Mesenchymal stem cell of the bone marrow (primary cell): Measurements from ENCODE around the genes IQCM and PRSS48.

- CAGE, long polyA plus RNA, result no peak
Observed at GRCh38 chr4:147733537-147734531, 1.9 kb downstream of the ARHGAP10 start.

GRCh38 chr4:147846893-147847542, 115.1 kb downstream of the ARHGAP10 start:
- CAGE, long polyA plus RNA, result no peak

GRCh38 chr4:147874688-147875348, 142.9 kb downstream of the ARHGAP10 start:
- CAGE, long polyA plus RNA, result no peak

DNA sequence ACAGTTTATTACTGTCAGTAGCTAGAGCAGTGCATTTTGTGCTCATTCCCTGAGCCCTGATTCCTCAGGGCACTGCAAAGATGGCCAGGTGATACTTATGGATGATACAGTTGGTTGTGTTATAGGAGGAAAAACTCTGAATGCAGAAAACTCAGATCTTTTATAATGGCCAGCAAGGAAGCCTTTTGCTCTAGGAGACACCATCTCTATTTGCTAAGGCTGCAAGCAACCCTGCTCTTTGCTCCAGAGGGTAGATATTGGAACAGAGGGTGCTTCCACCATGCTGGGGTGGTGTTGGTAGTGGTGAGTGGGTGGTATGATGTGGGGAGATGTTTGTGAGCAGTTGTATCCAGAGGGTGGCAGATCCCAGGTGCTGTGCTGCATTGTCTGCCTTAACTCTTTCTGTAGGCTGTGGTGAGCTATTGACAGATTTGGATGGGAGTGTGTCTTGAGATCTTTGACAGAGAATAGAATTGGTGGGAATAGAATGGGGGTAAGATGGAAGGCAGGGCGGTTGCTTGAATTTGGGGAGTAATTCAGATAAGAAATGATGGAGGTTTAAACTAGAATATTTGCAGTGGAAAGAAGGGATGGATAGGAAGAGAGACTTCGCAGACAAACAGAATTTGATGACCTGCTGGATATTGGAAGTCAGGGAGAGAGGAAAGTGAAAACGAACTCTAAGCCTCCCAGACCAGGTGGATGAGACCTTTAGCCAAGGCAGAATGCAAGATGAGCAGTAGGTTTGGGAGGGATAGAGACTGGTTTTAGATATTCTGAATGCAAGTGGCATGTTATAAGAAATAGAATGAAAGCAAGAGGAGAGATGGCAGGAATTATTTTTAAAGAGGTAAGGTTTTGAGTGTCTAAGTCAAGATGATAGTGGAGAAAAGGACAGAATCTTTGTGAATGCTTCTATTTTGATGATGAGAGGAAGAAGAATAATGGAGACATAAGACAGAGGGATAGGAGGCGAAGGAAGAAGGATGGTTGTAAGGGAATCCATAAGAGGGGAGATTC, 194.2 kb downstream of the ARHGAP10 start:
- CAGE, long polyA plus RNA, result no peak

DNA sequence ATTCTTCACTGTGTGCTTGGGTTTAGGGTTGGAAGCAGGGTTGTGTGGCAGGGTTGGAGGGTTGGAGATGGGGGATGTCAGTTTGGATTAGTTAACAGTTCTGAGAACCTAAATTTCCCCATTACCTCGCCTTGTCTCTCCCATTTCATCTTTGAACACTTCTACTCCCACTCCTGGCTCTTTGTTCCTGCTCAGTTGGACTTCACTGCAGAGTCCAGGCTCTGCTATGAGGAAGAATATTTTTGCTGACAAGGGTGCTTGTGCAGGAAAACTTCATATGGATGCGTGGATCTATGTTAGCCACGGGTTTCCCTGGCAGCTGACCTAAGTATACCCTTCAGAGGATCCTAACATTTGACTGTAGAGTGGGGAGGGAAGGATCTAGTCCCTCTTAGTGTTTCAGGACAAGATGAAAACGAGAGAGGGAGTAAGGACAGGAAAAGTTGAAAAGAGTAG, 238.1 kb downstream of the ARHGAP10 start:
- CAGE, long polyA plus RNA, result no peak

GRCh38 chr4:148030453-148031024, 298.7 kb downstream of the ARHGAP10 start:
- CAGE, long polyA plus RNA, result no peak

DNA sequence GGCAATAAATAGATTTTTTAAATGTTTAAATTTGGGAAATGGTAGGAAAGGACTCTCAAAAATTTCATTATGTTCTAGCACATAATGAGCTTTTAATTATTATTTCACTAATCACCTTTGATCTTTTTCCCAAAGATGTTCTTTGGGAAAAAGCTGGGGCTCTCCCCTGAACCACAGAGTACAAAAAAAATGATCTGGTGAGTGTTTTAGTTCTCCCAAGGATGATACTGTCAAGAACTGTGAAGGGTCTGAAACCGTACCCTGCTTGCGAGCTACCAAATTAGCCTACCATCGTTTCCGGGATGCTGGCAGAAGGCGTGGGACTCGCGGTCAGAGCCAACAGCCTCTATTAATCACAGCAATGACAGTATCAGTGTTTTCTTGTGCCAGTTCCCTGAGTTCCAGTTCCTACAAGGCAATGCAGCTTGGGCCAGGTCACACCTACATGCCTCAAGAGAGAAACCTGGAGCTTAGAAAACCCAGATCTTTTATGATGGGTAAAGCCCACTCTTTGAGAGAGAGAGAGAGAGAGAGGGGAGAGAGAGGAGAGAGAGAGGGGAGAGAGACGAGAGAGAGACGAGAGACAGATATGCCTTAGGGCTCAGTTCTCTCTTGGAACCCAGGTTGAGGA, 327.7 kb downstream of the ARHGAP10 start:
- CAGE, long polyA plus RNA, result no peak

- CAGE, long polyA plus RNA, result no peak
Observed at GRCh38 chr4:148166105-148166530, 276.1 kb downstream of the NR3C2 start.

GRCh38 chr4:148335982-148336534, 106.2 kb downstream of the NR3C2 start:
- CAGE, long polyA plus RNA, result no peak

DNA sequence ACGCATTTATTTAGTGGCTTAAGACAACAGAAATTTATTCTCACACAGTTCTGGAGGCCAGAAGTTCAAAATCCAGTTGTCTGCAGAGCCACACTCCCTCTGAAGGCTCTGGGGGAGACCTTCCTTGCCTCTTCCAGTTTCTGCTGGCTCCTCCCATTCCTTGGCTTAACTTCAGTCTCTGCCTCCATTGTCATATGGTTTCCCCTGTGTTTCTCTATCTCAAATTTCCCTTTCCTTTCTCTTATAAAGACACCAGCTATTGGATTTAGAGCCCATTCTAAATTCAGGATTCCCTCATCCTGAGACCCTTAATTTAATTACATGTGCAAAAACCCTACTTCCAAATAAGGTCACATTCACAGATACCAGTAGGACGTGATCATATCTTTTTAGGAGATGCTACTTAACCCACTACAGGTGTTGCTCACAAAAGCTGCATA, 44.3 kb downstream of the NR3C2 start:
- CAGE, long polyA plus RNA, result no peak

GRCh38 chr4:149815542-149816044, at the start of gene IQCM:
TSS of gene IQCM (minus strand) at chr4:149815843.
- CAGE, long polyA plus RNA, result no peak

- CAGE, long polyA plus RNA, result no peak
Observed at GRCh38 chr4:150337847-150338700, 243.9 kb upstream of the MAB21L2 start.

GRCh38 chr4:150575979-150576421, 6.0 kb upstream of the MAB21L2 start:
- CAGE, long polyA plus RNA, result no peak

DNA sequence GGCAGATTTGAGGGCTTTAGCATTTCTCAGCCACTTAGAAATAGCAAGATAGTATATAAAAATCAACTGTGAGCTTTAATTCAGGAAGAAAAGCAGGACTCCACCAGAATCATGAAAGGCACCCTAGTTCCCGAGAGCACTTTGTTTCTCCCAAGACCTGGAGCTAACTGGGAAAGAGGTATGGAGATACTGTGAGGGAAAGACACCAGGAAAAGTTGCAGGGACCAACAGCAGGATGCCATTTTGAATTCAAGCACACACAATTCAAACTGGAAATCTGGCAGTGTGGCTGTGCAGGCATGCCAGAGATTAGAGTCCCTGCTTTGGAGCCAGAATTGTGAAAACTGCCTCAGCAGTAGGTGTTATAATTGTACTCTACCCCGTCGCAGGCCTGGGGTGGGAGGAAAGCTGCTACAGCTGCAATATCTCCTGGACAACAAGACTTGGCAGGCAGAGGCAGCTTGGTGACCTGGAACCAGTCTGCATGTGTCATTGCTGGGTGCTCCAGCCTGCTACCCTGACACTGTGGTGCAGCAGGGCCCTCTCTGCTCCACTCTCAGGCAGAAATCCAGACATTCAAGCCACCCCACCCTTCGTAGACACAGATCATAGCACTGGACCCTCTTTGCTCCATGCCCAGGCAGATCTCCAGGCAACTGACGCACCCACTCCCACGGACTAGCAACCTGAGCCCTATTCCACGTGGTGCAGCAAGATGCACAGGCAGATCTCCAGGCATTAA, 140.8 kb downstream of the LRBA start:
- CAGE, long polyA plus RNA, result no peak

DNA sequence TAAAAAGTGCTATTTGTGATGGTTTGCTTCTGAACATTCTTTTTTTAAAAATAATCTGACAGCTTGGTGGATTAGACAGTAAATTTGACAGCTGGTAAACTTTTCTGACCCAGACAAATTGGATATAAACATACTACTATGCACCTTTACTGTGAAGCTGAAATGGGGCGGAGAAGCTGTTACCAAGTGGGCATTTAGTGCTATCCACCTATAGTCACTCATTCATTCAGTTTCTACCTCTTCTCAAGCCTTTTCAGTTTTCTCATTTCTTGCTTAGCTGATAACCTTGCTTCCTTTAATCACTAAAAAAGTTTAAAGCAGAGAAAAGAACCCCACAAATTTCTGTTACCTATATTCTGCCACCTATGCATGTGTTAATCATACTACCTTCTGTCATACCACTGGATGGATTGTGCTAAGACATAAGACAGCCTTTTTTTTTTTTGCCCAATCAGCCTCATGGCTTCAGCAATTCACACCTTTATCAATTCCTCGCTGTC, 5.2 kb downstream of the RPS3A start:
- CAGE, long polyA plus RNA, result no peak

DNA sequence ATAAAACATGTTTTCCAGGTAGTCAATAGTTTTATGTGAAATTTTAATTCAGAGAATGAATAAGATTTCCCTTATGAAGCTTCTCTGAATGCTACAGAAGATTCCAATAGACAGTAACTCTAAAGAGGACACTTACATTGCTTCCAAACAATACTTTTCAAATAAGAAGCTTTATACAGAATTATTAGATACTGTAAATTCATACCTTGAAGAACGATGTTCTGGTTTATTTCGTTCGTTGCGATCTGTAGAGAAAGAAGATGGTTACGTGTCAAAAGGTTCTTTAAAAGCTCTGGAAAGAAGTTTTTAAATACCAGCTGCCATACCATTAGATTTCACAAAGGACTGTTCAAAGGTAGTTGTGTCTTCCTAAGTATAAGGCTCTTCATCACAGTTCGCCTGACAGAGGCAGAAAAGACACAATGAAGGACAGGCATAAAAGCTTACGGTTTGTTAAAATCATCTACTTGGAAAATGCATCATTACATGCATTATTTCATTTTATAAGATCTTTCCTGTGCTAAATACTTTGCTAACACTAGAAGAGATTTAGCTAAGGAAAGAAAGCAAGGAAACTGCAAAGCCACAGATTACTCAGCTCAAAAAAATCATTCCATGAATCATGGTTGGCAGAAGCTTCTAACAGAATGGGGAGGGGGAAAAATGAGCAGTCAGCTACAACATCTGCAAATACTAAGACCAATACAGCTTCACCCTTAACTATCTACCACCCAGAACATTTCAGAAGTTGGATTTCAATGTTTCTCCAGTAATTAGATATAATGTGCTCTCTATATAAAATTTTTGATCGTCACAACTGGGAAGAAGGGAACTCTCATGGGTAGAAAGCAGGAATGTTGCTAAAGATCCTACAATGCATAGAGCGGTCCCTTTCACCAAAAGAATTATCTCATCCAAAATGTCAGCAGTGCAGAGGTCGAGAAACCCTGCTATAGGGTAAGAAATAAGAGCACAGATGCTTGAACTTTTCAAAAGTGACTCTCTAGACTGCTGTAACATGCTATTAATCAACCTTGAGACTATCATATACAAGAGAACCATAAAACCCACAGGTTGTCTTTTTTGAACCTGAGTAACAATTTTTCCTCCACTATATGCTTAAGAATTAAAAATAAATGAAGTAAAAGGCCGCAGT, 50.7 kb upstream of the PRSS48 start:
- CAGE, long polyA plus RNA, result no peak

GRCh38 chr4:151276830-151277261, at the start of gene PRSS48:
TSS of gene PRSS48 (plus strand) at chr4:151277161.
- CAGE, long polyA plus RNA, result no peak

GRCh38 chr4:151331535-151332098, 6.2 kb upstream of the SH3D19 start:
- CAGE, long polyA plus RNA, result no peak

DNA sequence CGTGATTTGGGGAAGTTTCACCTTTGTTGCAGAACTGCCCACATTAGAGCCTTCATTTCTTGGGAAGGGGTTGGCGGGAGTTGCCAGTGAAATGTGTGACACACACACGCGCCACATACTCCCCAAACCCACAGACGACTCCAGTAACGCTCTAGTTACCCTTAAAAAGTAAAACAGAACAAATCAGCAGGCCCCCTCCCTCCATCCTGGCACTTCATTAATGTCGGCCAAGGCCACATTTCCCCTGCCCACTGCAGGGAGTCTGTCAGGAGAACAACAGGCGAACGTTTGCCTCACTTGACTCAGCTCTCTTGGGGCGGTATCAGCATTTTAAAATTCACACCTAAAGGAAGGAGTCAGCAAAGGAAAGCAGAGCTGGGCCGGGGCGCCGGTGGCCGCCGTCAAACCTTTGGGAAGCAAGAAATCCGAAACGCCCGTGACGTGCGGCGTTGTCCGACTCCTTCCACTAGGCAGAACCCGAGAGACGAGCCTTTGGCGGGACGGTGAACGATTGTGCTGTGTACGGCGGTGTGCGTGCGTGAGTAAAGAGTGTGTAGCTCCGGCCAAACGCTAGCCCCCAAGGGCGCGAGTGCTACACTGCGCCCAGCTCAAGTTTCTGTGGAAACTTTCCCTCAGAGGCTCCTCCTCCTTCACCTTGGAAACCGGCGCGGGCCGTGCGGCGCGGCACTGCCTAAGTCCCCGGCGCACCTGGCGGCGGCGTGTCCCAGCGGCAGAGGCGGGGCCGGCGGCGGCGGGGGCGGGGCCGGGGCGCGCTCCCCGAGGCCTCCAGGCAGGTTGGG, 484 bp upstream of the FHIP1A start:
- CAGE, long polyA plus RNA, result no peak

DNA sequence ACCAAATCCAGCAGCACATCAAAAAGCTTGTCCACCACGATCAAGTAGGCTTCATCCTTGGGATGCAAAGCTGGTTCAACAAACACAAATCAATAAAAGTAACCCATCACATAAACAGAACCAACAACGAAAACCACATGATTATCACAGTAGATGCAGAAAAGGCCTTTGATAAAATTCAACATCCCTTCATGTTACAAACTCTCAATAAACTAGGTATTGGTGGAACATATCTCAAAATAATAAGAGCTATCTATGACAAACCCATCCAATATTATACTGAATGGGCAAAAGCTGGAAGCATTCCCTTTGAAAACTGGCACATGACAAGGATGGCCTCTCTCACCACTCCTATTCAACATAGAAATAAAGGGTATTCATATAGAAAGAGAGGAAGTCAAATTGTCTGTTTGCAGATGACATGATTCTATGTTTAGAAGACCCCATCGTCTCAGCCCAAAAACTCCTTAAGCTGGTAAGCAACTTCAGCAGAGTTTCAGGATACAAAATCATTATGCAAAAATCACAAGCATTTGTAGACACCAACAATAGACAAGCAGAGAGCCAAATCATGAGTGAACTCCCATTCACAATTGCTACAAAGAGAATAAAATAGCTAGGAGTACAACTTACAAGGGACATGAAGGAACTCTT, 56.8 kb downstream of the FHIP1A start:
- CAGE, long polyA plus RNA, result no peak